A375 (cell line): ENCODE results near the gene WIPI1.

- RAMPAGE, long total RNA: no peak
Measured at GRCh38 chr17:67280063-67280800, 35.2 kb upstream of the HELZ start.

DNA sequence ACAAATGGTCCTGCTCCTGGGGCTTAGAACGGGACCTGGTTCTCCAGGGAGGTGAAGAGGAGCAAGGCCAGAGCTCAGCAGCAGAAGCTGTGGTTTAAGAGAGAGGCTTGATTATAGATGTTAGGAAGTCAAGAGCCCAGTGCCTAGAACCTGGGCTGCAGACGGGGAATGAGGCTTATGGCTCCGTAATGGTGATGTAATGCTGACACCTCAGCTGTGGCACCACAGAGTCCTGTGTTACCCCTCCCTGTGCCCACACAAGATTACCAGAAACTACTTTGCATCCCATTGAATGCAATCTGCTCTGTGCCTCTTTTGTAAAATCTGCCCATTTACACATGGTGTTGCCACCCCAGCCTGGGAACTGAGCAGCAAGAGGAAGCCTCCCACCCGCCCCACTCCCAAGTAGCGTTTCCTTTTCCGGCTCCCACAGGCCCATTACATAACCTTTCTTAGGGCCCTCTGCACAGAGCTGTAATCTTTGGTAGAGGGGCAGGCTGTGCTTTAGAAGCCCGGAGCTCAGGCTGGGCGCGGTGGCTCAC, 57.0 kb downstream of the PITPNC1 start:
- RAMPAGE, long total RNA: no peak

GRCh38 chr17:67478124-67478727, 101.1 kb downstream of the PITPNC1 start:
- RAMPAGE, long total RNA: no peak

GRCh38 chr17:67546237-67547058, 169.4 kb downstream of the PITPNC1 start:
- RAMPAGE, long total RNA: no peak

GRCh38 chr17:67582586-67583224, 135.0 kb upstream of the NOL11 start:
- RAMPAGE, long total RNA: no peak

GRCh38 chr17:67945344-67946299, 50.6 kb downstream of the C17orf58 start:
- RAMPAGE, long total RNA: no peak

DNA sequence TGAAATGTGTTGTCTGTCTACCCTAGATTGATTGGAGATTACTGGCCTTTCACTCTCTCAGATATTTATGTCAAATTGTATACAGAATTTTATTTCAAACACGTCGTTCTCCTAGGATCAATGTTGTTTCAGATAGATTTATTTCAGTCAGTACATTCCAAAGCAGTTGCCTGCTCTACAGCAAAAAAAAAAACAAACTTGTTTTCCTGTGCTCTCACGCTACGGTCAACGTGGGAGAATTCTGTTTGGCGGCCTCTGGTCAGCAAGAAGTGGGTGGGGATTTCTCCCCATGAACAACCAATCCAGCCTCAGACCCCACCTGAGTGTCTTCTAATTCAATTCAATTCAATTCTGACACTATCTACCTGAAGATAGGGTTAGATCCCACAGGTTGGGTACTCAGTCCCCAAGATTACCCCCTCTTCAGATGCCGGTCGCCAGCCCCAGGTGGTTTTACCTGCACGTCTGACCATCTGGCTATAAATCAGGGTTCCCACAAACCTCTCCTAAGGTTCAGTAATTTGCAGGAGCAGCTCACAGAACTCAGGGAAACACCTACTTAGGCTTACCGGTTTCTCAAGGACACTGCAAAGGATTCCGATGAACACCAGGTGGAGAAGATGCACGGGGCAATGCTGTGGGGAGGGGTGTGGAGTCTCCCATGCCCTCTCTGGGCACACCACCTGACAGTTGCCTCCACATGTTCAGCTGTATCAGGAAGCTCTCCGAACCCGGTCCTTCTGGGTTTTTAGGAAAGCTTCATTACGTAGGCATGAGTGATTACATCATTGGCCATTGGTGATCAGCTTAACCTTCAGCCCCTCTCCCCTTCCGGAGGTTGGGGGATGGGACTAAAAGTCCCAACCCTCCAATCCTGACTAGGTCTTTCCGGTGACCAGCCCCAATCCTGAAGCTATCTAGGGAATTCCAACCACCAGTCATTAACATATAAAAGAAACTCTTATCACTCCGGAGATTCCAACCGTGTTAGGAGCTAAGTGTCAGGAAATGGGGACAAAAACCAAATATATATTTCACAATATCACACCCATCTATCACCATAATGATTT, 21.8 kb downstream of the C17orf58 start:
- RAMPAGE, long total RNA: no peak

- RAMPAGE, long total RNA: no peak
Measured at GRCh38 chr17:67992941-67993349, 3.3 kb downstream of the C17orf58 start.

DNA sequence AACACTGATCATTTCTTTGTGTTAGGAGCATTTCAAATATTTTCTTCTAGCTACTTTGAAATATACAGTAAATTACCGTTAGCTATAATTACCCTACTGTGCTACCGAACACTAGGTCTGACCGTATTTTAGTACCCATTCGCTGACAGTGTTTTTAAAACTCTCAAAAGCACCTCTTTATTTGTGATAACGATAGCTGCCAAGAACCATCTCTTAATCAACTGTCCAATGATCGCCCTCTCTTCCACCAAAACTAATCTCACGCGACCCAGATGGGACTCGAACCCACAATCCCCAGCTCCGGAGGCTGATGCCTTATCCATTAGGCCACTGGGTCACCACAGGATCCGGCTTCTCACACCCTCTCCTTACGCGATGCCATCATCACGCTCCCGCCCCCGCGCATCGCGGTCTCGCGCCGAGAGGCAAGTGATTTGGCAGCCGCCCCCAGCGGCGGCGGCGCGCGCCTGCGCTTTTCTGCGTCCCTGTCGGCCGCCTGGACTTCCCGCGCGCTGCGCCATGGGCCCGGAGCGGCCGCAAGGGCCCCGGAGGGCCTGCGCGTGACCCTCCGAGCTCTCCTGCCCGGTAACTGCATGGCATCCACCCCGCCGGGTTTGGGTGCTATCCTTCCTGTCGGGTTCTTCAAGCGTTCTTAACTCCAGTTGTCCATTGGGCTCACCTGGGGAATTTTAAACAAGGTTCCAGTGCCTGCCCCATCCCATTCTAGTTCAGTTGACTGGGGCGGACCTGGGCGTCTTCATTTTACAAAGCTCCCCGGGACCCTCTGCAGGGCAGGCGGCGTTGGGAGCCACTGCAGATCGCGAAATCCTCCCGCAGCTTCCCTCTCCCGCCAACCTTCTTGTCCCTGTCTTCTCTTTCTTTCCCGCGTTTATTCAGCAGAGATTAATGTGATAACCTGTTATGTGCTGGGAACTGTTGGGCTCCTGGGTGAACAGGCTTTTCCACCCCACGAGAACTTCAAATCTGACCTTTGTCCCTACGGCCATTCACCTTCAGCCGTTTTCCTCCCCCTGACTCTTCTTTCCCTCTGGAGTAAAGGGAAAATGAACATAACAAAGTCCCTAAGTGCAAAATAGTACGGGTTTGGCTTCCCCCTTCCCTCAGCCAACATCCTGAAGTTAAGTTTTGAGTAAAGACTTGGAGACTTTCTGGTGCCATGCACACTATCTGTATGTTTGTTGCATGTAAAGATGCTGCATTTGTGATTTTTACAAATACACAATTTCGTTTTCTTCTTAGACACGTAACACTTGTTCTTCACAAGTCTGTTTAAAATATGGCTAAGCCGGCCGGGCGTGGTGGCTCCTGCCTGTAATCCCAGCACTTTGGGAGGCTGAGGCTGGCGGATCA, 15.4 kb upstream of the KPNA2 start:
- RAMPAGE, long total RNA: no peak

DNA sequence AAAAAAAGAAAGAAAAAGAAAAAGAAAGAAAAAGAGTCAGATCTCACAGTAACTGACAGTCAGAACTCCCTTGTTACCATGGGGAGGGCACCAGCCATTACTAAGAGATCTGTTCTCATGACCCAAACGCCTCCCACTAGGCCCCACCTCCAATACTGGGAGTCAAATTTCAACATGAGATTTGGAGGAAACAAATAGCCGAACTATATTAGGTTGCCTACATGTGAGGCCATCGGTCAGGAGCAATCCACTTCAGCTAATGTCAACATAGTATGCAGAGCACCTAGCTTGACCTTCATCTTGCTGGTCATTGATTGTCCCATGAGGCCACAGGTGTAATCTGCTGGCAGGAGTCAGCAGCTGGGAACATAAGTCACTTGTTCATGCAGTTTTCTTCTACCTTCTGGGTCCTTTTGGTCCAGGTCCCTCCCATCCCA, 6.1 kb upstream of the KPNA2 start:
- RAMPAGE, long total RNA: no peak

DNA sequence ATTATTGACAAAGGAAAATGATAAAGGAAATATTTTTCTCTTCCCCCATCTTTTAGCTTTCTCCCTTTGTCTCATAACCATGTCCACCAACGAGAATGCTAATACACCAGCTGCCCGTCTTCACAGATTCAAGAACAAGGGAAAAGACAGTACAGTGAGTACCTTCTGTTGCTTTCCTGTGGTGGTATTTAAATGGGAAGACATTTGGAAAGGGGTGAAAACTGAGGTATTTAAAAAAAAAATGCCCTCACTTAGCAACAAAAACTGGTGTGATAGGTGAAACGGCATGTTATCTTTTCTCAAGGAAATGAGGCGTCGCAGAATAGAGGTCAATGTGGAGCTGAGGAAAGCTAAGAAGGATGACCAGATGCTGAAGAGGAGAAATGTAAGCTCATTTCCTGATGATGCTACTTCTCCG, 1.5 kb downstream of the KPNA2 start:
- RAMPAGE, long total RNA: no peak

DNA sequence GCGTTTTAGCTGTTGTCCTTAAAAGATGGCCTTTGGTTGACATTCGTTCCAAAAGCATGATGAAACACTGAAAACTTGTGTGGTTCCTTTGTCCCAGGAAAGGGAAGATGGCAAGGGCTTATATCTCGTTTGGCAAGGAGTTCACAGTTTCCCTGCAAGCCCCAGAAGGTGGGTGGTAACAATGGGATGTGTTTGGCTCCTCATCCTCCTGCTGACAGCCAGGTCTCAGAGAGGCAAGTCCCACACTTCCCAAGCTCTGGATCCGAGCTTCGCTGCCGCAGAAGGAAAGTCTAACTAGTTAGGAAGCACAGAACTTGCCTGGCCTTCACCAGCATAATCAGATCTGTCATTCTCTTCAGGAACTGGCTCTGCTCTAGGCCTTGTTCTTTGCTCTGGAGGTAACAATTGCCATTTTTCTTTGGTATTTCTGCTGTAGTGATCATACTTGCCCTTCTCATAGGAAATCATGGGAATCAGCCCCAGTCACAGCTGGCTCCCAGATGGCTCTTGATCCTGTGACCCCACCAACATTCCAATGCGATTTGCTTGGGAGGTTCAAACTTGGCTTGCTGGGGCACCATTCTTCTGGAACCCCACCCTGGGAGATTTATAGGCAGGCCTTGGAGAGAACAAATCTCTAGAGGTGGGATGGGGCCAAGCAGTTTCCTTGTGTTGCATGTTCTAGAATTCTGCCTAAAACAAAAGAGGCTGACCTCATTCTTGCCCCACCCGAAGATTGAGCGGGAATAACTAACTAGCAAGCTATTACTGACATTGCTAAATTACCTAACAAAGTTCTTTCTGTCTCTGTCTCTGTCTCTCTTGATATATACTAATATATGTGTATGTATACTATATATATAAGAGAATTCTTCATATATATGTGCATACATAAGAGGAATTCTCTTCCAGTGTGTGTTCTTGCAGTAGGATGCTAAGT, 18.0 kb downstream of the KPNA2 start:
- RAMPAGE, long total RNA: no peak

- RAMPAGE, long total RNA: no peak
Measured at GRCh38 chr17:68081696-68081954, 46.1 kb downstream of the KPNA2 start.

DNA sequence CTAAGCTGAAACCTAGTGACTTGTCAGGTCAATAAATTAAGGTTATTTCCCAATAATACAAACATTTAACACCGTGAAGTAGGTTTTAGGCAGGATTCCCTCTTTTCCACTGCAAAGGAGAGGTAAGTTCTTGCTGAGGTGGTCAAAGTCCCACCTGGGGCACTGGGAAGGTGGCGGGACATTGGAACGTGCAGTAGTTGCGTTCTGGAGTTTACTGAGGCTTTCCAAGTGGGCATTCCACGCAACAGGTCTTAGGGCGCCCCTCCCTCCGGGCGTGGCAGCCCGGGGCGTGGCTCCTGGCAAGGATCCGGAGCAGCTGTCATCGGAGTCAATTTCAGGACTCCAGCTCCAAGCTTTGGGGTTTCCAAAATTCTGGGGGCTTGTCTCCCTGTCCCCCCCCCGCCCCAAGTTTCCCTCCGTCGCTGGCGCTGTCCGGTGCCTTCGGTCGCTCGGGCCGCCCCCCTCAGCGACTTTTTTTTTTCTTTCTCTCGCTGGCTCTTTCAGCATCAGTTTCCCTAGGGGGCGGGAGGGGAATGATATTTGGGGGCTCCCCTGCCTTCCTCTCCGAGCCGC, 43.1 kb upstream of the AMZ2 start:
- RAMPAGE, long total RNA: no peak

- RAMPAGE, long total RNA: no peak
Measured at GRCh38 chr17:68228546-68229306, 19.1 kb upstream of the AMZ2 start.

GRCh38 chr17:68248187-68248652, 377 bp downstream of the AMZ2 start:
- RAMPAGE, long total RNA: no peak

DNA sequence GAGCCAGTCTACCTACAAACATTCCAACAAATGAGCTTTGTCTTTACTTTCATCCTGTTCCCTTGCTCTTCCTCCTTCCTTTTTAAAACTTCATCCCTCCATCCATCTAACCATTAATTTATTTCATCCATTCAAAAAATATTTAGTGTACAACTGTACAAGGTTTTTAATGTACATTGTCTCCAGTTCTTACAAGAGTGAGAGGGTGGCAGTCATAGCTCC, 79.4 kb downstream of the ARSG start:
- RAMPAGE, long total RNA: no peak

DNA sequence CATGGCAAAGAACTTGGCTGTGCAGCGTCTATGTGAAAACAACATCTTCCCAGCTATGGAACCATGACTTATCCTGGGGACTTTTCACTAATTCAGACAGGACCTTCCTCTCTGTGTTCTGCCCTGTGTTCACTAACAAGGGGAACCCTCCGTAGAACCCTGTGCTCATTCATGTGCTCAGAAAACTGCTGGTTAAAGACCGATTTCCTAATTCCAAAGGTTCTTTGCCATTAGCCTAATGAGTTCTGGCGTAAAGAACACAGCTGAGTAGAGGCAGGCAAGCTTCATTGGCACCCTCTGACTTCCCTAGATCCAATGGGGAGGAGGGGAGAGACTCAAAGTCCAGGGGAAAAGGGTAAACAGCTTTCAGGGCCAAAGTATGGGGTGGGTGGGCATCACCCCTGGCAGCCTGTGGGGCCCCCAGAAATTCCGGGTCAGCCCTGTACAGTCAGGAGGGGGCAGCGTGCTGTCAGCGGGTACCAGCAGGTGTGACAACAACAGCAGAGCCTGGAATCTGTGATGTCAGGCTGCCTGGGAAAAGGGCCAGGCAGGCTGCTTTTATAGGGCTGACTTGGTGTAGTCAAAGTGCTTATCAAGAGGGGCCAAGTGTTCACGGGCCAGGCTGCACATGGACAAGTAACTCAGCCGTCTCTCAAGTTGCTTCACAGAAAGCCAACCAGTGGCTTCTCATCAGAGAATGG, 71.0 kb downstream of the WIPI1 start:
- RAMPAGE, long total RNA: no peak

- RAMPAGE, long total RNA: no peak
Measured at GRCh38 chr17:68399008-68399428, 58.3 kb downstream of the WIPI1 start.

DNA sequence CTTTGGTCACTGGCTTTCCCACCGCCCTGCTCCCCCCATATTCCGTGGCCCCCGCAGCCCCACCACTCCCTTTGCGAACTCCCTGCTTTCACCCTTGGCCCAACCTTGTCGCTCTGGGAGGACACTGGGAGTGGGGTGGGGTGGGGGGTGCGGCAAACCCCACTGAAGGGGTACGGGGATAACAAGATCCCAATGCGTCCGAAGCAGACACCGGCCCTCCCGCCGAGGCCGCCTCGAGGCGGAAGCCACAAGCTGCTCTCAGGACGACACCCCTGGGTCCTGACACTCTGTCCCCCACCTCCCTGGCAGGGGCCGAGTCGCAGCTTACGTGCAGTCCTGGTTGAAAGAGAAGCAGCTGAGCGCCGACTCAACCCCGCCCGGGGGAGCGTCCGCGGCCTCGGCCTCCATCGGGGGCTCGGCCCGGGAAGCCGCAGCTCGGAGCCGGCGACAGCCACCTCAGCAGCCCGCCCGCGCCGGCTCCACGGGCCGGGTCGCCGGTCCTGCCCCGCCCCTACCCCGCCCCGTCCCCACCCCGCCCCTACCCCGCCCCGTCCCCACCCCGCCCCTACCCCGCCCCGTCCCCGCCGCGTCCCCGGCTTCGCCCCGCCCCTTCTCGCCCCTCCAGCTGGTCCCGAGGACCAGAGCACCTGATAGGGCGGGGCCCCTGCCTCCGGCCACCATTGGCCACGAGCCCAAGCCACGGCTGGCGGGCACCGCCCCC, at the start of gene WIPI1:
Gene WIPI1, minus strand, starts transcription at position 483 of the 721 bp plus-strand sequence.
- RAMPAGE, long total RNA: no peak